Natural killer cell (primary cell): Measurements from ENCODE around the genes CENPX and UTS2R.

DNA sequence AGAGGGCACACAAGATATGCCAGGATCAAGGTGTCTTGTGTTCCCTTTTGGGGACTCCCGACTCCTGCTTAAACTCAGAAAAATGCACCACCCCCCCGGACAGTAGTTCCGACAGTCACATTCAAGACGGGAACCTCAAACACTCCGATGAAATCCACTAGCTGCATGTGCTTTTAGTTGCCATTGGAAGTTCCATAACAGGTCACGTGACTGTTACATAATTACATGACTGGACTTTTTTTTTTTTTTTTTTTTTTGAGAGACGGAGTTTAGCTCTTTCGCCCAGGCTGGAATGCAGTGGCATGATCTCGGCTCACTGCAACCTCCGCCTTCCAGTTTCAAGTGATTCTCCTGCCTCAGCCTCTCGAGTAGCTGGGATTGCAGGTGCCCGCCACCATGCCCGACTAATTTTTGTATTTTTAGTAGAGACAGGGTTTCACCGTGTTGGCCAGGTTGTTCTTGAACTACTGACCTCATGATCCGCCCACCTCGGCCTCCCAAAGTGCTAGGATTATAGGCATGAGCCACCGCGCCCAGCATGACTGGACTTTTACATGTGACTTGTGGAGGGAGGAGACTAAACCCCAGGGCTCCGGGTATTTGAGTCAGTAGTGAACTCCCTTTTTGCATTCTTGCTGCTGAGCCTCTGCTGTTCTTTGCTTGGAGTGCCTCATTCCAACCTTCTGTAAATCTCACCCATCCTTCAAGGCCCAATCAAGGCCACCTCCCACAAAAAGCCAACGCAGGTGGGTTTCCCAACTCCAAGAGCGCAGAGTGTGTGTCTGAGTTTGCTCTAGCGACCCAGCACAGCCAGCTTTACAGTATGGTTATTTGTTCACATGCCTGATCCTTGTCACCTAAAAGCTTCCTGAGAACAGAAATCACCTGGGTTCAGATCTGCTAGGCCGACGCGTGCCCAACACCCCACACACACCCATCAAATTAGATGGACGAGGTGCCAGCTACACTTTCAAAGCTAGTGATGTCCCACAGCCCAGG is 1.5 kb downstream of the SIRT7 start:
- PRO-cap = no peak

DNA sequence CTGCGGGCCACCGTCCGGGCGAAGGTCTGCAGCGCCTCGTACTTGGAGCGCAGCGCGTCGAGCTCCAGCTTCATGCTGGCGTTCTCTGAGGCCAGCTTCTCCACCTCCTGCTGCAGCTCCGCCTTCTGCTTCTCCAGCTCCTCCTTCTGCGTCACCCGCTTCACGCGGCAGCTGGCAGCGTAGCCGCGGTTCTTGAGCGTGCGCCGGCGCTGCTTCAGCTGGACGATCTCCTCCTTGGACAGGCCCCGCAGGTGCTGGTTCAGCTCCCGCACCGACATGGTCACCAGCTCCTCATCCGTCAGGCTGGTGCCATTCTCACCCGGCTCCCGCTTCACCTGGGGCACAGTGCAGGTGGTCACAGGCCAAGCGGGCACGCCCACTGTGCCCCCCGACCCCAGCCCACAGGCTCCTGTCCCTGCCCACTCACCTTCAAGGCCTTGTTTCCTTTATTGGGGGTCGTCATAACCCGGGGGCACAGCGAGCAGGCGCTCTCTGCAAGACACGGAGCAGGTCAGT is 4.8 kb downstream of the MAFG start:
- PRO-cap = no peak

DNA sequence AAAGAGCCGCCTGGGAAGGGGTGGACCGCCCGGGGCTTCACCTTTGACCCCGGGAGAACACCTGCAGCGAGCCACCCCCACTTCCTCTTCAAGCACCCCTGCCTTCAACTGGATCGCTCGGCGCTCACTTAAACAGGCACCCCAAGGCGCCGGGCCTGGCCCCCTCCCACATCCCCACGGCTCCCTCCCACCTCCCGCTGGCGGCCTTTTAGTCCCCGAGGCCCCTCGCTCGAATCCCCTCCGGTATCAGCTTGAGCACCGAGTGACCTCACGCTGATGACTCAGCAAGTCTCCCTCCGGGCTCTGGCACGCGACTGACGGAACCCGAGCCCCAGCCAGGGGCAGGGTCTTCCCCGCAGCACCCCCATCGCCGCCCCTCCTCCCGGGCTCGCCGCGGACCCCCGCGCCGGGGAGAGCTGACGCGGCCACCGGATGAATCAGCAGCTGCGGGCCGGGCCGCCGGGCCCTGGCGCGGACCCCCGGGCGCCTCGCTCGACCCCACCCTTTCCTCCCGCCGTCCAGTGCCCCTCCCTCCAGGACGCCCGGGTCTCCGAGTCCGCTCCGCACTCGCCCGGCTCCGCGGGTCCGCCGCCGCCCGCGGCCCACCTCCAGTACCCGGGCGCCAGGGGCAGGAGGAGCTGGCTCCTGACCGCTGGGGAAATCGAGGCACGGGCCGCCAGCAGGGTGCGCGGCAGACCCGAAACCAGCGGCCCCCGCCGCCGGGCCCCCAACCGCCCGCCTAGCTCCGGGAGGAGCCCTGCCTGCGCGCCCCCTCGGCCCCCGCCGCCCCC is 650 bp downstream of the MAFG start:
- PRO-cap = no peak

DNA sequence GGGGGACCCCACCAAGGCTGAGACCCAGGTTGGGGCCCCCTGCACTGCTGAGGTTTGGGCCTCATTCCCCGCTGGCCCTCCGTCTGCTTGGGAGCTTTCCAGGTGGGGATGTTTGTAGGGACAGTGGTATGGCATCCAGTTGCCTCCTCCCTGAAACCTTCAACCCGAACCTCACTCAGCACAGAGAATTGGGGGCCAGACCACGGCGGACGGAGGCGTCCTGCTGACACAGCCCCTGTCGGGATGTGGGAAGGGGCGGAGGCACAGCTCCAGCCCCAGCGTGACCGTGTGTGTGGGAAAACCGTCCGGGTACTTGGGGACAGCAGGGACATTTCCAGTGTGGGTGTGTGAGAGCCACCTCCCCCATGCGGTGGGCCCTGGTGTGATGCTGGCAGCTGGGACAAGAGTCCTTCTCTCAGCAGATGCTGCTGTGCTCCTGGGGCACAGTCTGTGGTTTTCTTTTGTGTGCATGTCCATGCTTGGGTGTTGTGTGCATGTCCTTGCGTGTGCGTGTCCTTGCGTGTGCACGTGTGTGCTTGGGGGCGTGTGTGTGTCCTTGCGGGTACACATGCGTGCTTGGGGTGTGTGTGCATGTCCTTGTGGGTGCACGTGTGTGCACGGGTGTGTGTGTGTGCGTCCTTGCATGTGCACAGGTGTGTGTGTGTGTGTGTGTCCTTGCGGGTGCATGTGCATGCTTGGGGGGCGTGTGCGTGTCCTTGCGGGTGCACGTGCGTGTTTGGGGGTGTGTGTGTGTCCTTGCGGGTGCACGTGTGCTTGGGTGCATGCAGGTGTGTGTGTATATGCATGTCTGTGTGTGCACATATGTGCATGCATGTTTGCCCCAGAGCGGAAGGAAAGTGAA is 16.9 kb downstream of the CENPX start:
- PRO-cap = no peak

- PRO-cap = no peak
These were observed 10.2 kb downstream of the CENPX start for GRCh38 chr17:82012130-82013265.

DNA sequence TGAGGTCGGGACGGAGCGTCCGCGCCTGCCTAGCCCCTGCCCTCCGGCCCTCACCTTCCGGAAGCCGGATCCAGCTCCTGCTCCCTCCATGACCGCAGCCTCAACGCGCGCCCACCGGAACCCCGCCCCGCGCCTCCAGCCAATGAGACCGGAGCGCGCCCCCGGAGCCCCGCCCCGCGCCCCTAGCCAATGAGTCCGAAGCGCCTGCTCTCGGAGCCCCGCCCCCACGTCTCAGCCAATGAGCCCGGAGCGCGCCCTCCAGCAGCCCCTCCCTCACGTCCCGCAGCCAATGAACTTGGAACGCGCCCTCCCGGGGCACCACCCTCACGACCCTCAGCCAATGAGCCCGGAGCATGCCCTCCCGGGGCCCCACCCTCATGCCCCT is at the start of gene CENPX:
TSS of gene CENPX (minus strand) at position 107 of the 385 bp plus-strand sequence.
- PRO-cap = unidirectional peak, minus-strand start at position 51 of the sequence; unidirectional peak, minus-strand start at position 105 of the sequence

GRCh38 chr17:82031891-82032441 is 488 bp downstream of the RAC3 start:
- PRO-cap = no peak

DNA sequence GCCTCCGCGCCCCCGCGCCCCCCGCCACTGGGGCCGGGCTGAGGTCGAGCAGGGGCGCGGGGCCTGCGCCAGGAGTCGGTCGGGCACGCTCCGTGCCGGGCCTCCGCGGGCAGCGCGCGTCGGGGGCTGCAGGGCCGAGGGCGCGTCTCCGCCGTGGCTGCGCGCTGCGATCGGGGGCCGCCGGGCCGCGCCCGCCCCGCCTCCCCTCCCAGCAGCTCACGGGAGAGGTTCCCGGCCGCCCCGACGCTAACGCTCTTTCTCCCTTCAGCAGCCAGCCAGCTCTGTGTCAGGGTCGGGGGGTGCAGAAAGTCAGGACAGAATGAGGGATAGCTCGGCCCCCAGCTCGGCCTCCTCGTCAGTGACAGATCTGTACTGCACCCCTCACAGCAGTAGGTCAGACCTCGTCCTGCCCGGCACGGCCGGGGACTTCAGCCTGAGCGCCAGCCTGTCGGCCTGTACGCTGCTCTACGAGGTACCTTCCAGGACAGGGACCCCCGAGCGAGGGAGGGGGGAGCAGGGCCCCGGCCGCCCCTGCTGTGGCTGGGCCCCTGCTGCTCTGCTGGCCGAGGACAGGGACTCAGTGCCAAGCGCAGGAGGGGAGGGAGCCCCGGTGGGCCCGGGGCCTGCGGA is 405 bp downstream of the GPS1 start:
- PRO-cap = no peak

DNA sequence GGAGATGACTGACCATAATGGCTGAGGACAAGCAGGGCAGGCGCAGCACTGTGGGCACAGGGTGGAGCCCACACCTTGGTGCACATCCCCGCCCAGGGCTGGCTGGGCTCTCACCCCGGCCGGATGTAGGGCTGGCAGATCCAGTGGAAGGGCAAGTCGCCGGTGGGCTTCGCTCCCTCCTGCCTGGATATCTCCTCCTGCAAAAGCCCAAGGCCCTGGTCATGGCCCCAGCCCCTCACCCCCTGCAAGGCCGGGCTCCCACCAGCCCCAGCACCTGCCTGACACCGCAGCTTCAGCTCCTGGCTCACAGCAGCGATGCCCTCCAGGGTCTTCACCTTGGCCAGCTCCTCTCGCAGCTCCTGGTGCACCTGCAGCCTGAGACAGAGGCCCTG is 5.0 kb downstream of the DUS1L start:
- PRO-cap = no peak

DNA sequence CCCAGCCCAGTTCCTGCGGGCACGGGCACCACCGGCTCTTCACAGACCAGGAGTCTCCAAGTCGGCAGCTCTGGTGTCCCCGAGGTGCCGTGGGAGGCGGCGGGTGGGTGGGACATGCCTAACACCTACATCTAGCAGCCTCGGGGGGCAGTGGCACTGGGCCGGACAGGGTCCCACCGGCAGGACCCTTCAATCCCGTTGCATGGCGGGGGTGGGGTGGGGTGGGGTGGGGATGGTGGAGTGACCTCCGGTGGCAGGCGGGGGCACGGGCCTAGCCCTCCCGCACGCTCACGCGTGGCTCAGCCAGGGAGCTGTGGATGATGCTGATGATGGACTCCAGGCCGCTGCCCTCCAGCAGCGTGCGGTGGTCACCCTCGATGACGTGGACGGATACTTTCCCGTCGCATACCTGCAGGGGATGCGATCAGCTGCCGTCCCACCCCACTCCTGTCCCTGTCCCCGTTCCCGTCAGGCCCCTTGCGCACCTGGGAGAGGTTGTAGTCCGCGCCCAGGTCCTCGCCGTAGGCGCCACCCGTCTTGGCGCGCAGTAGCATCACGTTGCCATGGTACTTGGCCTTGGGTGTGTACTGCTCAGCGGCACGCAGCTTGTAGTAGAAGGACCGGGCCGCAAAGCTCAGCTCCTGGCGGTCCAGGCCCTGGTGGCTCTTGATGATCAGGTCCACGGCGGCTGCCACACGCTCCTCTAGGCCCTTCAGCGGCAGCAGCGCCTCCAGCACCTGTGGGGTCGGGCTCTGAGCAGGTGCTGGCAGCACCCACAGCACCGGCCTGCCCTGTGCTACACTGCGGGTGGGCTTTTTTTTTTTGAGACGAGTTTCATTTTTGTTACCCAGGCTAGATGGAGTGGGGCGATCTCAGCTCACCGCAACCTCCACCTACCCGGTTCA is 13.5 kb upstream of the DUS1L start:
- PRO-cap = no peak

- PRO-cap = no peak
These were observed 13.0 kb downstream of the FASN start for GRCh38 chr17:82084985-82085544.

- PRO-cap = no peak
These were observed 9.2 kb downstream of the FASN start for GRCh38 chr17:82088722-82089437.

DNA sequence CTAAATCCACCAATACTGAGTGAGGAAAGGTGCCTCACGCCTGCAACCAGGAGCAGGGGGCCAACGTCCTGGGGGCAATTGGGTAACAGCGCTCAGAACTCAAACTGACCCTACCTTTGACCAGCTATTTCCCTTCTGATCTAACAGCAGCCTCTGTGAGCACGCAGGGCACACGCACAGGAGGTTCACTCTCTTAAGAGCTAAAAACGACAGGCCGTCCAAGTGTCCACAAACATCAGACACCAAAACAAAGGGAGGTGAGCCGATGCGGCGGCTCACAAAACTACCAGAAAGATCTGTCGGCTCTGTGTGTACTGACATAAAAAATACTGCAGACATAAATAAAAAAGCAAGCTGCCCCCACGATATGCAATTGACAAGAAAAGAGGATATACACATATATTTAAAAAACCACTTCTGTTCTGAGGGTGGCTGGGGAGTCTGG is 19.8 kb upstream of the FASN start:
- PRO-cap = no peak

DNA sequence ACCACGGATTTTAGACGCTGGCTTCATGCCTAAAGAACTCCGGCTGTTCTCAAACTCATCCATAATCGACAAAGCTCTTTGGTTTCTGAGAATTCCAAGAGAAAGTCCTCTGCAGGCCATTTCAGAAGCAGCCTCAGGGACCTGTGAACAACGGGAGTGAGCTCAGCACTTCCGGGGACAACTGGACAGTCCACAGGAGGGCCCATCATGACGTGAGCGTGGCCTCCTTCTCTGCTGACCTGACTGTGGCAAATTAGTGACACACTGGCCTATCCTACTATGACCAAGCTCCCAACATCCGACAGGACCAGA is 16.4 kb downstream of the CCDC57 start:
- PRO-cap = no peak

GRCh38 chr17:82200549-82201191 is 12.0 kb downstream of the CCDC57 start:
- PRO-cap = bidirectional peak, plus-strand start at chr17:82201025, minus-strand start at chr17:82200920

DNA sequence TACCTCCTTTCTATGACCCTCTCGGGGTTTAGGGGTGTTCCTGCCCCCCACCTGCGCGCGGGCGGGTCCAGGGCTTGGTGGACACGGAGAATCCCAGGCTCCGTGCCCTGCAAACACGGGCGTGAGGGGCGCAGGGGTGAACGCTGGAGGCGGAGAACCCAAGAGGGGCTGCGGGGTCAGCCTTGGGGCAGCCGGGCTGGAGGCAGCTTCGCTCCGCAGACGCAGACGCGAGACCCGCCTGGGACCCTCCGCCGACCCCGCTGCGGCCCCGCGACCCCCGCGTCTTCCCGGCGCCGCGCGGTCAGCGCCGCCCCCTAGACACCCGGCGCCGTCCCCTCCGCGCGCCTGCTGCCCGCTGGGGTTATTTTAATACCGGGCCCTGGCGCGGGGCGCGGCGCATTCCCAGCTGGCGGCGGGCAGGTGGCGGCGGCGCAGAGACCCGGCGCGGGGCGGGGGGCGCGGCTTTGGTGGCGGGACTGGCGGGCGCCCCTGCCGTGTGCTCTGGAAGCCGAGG is at the start of gene UTS2R:
TSS of gene UTS2R (plus strand) at position 397 of the 514 bp plus-strand sequence.
- PRO-cap = no peak

DNA sequence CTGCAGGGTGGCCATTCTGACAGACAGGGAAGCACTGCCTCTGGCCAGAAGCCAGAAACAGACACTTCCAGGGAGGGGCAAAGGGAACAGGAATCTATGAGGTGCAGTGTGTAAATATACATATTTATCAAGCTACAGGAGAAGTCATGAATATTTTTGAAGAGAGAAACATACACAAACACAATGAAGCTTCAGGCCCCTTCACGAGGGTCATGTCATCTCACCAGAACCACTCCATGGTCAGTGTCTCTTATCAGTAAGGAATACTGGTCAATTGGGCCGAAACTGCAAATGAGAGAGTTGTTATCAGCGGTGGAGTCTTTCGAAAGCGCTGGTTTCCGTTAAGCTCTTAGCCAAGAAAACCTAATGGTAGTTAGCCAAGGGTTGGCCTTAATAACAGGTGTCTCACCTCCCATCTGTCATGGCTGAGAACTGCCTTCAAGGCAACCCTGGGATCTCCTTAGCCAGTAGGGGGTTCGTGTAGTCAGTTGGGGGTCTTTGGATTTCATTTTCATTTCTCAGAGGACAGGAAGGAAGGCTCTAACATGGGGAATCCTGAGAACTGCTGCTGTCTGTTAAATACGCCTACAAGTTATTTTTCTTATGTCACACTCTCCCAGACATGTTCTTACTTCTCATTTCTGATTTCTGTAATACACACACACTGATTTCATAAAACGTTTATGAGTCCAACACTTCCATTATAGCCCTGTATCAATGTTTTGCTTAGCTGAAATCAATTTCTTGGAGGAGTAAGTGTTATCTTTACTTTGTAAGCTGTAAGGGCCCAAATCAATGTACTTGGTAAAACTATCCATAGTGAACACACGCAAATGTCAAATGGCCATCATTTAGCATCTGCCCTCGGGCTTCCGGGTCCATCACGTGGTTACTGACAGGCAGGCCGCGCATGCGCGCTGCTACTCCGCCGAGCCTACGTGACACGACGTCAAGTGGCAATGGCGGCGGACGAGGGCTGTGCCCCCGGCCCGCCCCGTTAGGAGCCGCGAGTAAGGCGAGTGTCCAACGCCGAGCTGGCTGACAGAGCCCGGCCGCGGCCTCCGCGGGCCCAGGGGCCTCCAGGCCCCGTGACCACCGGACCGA is 925 bp upstream of the NARF start:
- PRO-cap = bidirectional peak, plus-strand start at position 952 of the sequence, minus-strand start at position 891 of the sequence

DNA sequence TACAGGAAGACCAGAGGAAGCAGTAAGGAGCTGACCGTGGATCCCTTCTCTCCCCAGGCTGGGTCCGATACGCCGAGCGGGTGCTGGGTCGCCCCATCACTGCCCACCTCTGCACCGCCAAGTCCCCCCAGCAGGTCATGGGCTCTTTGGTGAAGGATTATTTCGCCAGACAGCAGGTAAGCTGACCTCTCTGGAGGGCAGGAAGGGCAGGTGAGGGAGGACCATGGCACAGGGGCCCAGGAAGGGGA is 20.1 kb downstream of the NARF start:
- PRO-cap = no peak

DNA sequence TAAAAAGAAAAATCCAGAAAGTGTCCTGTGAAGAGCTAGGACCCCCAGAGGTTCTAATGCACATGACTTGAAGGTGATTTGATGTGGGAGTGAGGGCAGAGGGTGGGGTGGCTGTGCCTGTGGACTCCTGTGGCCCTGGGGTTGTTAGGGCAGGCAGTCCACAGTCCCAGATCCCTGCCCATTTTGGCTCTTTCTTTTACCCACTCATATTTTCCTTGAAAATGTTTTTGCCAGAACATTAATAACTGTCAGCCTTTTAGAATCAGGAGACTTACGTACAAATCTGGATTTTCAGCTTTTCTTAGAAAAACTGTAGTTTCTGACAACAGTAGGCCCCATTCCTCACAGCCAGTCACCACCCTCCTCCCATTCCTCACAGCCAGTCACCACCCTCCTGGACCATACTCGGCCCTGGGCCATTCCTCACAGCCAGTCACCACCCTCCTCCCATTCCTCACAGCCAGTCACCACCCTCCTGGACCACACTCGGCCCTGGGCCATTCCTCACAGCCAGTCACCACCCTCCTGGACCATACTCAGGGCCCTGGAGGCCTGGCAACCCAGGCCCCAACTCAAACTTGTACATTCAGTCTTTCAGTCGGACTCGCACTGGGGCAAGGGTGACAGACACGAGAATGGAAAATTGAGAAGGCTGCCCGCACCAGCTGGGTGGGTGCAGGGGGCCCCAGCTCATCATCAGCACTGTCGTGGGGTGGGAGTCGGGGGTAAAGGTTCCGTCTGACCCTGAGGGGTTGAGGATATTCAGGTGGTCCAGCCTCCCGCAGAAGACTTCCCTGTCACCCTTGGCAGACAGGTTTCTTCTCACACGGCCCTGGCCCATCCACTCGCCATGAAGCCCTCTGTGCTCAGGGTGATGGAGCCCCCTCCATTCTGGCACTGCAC is 30.5 kb downstream of the NARF start:
- PRO-cap = no peak

- PRO-cap = no peak
These were observed 17.4 kb downstream of the FOXK2 start for GRCh38 chr17:82536832-82537437.